ENCODE measurements around a stretch of chr15.

DNA sequence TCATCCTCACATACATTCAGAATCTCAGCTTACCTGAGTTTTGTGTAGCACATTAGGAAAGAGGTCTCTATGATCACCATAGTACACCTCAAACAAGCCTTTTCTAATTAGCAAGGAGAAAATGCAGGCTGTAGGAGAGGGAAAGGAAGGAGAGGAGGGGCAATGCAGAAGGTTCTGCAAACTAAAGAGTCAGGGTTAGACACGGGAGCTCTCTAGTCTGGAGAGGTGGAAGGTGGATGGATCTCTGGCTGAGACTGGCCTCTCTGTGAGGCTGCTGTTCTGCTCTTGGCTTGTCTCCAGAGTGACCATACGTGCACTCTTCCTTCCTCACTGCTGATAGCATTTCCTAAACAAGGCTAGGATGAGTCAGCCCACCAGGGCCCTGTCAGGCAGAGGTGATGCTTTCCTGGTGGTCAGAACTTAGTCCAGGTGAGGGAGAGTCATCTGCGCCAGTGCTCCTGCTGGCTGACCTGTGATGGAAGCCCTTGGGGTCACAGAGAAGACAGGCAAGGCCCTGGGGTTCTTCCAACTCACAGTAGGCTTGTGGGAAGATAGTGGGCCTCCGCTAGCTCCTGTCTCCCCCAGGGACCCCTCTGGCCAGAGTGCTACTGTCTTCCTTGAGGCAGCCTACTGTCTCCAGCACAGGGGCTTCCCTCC is 16.2 kb downstream of the ALPK3 start:
- PRO-cap: no peak

DNA sequence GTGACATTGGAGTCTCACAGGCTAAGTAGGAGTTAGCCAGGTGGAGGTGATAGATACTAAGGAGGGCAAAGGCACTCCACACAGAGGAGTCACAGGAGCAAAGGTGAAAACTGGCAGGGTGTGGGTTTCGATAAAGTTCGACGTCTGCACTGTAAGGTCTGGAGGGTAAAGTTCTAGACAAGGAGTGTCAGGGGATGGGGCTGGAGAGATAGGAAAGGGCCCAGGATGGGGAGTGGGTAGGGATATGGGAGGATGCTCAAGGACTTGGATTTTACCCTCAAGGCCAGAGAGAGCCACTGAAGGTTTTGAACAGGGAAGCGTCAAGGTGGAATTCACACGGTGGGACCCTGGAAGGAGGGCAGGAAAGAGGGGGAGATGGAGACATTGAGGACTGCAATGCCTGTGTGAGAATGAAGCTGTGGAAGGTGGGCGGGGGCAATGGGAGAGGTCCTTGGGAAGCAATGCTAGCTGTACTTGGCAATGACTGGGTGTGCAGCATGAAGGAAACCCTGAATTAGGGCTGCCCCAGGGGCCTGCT is 6.4 kb downstream of the SLC28A1 start:
- PRO-cap: bidirectional peak, plus-strand start at position 183 of the sequence, minus-strand start outside the sequence

- PRO-cap: no peak
Observed at GRCh38 chr15:85000002-85000499, 18.4 kb downstream of the PDE8A start.

GRCh38 chr15:85012459-85013273 is 31.0 kb downstream of the PDE8A start:
- PRO-cap: no peak

DNA sequence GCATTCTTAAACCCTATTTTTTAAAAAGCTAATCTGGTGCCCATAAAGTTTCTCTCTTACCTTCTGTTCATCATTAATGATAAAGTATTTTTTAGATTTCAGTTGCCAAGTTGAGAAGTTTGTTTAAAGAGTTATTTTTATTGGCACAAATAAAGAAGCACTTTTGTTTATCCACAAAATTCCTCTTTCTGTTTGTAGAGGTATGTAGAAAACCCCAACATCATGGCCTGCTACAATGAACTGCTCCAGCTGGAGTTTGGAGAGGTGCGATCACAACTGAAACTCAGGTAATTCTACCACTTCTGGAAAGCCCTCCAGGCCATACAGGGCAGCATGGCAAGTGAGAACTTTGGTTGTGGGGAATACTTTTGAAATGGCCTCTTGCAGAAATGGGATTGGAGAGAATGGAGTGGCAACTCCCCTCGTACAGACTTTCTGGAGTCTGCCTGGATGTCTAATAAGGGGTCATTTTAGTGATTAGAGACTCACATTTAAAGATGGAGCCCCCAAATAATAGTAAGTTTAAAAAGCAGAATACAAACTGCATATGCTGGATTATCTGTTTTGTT is 101.8 kb downstream of the PDE8A start:
- PRO-cap: no peak

GRCh38 chr15:85091870-85092470 is 110.3 kb downstream of the PDE8A start:
- PRO-cap: no peak

DNA sequence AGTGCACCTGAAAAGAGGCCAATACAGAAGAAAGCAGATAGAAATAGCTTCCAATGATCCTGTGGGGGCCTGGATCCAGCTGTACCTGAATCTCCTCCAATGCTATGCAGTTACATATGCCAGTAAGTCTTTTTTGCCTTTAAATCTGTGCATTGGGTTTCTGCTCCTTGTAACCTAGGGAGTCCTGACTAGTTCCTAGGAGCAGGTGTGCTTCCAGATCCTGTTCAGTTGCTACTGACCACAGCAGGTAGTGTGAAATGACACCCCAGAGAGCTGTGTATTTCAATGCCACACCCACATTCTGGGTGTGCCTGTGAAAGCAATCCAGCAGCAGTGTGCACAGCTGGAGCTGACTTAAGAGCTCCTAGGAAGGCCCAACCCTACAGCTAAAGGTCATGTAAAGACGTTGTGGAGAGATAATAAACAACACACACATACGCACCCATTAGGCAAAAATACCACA is 62.3 kb upstream of the AKAP13 start:
- PRO-cap: unidirectional peak, minus-strand start at position 228 of the sequence

- PRO-cap: no peak
Observed at GRCh38 chr15:85407191-85407938, 27.0 kb downstream of the AKAP13 start.

DNA sequence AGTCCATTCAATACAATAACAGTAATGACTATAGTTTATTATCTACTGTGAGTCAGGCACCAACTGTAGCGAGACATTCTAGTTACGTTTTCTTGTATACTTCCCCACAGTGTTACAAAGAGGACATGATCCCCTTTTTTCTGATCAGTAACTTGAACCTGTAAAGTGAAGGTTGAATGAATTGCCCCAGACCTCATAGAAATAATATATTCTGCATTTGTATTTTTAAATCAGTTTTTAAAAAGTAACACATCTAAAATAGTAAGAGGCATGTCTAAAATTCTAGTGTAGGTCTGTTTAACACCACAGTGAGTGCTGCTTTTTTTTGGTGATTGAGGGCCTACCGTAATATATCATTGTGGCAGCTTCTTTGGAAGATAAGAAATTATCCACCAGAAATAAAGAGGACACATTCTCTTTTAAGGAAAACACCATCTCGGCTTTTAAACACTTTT is 76.6 kb downstream of the AKAP13 start:
- PRO-cap: no peak

GRCh38 chr15:85545060-85545705 is 164.8 kb downstream of the AKAP13 start:
- PRO-cap: no peak

DNA sequence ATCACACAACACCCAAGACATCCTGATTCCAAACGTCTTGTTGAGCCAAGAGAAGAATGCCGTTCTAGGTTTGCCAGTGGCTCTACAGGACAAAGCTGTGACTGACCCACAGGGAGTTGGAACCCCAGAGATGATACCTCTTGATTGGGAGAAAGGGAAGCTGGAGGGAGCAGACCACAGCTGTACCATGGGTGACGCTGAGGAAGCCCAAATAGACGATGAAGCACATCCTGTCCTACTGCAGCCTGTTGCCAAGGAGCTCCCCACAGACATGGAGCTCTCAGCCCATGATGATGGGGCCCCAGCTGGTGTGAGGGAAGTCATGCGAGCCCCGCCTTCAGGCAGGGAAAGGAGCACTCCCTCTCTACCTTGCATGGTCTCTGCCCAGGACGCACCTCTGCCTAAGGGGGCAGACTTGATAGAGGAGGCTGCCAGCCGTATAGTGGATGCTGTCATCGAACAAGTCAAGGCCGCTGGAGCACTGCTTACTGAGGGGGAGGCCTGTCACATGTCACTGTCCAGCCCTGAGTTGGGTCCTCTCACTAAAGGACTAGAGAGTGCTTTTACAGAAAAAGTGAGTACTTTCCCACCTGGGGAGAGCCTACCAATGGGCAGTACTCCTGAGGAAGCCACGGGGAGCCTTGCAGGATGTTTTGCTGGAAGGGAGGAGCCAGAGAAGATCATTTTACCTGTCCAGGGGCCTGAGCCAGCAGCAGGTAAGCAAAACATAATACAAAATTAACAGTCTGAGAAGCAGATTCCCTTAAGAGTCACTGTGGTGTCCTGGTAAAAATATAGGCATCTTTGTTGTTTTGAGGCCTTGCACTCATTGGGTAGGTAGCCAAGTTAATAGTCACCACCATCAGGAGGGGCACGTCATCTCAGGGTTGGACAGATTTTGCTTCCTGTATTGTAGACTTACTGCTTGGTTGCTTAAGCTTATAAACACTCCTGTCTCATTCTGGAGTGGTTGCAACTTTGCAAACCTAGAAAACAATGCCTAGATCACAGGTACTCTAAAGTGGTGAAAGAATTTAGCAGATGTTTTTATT is 201.3 kb downstream of the AKAP13 start:
- PRO-cap: bidirectional peak, plus-strand start at position 374 of the sequence, minus-strand start at position 132 of the sequence

DNA sequence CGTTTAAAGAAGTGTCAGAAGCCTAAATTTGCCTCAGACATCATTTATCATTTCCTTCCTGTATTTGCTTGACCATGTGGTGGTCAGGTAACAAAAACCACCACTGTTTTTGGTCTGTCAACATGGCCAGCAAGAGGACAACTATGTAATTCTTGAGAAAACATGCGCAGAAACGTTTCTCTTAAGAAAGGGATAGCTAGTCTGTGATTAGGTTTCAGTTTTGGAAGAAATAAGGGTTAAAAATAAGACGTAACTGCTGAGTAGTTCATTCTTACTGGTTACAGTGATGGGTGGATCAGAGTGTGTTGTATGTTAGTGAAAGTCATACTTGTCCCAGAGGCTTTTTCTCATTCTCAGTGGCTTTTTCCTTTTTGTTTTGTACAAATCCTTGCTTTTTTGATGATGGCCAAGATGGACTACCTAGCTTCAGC is 204.5 kb downstream of the AKAP13 start:
- PRO-cap: no peak

DNA sequence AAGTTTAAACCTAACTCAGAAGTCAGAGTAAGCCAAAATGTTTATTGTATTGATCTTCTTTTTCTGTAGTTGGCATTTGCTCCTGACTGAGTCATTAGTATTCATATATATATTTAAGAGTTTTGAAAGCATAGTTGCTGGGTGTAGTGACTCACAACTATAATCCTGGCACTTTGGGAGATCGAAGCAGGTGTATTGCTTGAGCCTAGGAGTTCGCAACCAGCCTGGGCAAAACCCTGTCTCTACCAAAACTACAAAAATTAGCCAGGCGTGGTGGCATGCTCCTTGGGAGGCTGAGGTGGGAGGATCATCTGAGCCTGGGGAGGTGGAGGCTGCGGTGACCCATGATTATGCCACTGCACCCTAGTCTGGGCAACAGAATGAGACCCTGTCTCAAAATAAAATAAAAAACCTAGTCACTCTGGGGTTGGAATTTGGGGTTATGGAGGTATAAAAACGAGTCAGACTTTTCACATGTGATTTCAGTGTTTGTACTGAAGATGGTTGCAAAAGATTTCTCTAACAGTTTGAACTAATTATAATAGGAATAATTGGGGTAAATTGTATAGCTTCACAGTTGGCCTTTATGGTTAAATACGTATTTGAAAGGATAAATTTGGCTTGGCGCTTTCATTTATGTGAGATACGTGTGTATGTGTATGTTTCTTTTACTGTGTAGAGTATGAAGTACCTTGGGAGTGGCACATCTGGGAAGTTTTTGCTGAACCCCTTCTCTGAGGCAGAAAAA is 198.4 kb downstream of the KLHL25 start:
- PRO-cap: no peak

- PRO-cap: no peak
Observed at GRCh38 chr15:85608146-85608859, 186.4 kb downstream of the KLHL25 start.

GRCh38 chr15:85640033-85640534 is 154.6 kb downstream of the KLHL25 start:
- PRO-cap: no peak

GRCh38 chr15:85708340-85708616 is 86.4 kb downstream of the KLHL25 start:
- PRO-cap: no peak

- PRO-cap: no peak
Observed at GRCh38 chr15:85772501-85773297, 22.0 kb downstream of the KLHL25 start.

DNA sequence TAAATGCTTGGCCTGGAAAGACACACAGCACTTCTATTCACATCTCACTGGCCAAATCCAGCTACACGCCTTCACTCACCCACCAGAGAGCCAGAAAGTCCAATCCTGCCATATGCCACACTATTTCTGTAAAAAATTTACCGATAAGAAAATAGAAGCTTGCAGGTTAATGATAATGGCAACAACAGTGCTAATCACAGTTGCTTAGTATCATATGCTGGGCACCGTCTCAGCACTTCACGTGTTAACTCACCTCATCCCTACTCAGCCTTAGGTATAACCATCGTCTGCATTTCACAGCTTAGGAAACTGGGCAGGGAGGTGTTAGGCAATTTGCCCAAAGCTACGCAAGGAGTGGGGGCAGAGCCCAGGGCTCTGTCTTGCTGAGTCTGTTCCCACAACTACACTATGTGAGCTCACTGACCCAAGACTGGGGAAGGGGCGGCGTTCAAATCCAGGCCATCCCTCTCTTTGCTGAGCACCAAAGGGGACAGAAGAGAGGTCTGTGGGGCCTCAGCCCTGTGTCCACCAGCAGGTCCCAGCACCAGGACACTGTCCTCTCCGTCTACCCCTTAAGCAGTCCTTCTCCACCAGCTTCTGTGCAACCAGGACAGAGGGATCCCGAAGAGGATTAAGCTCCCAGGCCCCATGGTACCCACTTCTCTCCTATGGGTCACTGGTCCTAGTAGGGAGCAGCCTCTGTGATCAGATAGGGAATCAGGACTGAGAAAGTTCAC is 16.3 kb downstream of the KLHL25 start:
- PRO-cap: no peak

DNA sequence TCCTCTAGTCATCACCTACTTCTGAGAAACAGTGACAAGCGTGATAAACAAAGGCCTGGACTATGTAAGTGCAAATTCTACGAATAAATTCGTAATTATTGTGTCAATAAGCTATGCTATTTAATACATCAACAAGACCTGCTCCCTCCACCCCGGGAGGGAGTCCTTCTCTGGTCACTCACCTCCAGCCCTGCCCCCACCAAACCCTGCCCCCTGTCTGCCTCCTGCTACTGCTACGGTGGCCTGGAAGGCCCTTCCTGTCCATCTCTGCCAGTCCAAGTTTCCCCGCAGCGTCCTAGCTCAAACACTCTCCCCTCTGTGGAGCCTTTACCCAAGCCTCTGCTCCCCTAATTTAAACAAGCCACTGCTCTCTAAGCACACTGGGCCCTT is 241.3 kb downstream of the NTRK3 start:
- PRO-cap: no peak

DNA sequence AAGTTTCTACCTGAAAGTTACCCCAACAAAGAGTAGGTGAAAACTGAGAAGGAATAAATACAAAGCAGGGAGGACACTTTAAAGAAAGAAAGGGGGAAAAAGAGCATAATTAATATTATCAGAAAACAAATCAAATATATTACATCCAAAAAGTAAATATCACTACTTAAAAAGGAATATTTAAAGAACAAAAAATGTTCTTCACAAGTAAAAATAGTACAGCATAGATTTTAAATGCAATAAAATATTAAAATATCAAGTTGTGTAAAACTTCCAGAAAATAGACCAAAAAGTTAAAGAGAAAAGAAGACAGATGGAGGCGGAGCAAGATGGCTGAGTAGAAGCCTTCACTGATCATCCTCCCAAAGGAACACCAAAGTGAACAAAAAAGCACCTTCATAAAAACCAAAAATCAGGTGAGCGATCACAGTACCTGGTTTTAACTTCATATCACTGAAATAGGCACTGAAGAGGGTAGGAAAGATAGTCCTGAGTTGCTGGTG is 23.9 kb downstream of the ISG20 start:
- PRO-cap: no peak